Thoracic aorta endothelial cell (primary cell): Measurements from ENCODE around the gene SIX2.

GRCh38 chr2:43215870-43216324 lies 10.5 kb downstream of the ZFP36L2 start:
- CAGE, long polyA plus RNA, result no peak

DNA sequence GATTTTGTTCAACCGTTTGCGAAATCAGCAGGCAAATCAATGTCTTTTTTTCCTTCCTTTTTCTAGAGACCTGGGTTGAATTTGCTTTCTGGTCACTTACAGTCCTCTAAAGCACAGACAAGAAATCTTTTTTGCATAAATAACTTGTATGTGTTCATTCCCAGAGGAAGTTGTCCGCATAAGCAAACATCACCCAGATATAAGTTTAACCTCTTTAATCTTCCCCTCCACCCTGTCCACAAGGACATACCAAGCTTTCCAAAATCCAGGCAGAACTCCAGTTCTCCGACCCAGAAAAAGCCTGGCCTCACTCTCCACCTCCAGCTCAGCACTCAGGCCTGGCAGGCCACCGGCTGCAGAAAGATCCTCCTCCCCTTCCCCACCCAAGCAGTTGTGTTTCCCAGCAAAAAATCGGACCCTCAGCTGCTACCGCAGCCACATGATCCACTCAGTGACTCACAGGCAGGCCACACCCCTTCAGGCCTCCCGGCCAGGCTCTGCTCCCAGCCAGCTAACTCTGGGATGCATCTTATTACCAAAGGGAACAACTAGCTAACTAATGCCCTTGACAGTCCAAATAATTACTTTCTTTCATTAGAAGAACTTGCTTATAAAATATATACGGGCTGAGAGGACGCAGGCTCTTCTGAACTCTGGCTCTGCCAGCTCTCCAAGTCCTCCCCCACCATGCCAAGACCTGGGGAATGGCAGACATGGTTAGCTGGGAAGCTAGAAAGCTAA lies 4.6 kb downstream of the ZFP36L2 start:
- CAGE, long polyA plus RNA, result no peak

DNA sequence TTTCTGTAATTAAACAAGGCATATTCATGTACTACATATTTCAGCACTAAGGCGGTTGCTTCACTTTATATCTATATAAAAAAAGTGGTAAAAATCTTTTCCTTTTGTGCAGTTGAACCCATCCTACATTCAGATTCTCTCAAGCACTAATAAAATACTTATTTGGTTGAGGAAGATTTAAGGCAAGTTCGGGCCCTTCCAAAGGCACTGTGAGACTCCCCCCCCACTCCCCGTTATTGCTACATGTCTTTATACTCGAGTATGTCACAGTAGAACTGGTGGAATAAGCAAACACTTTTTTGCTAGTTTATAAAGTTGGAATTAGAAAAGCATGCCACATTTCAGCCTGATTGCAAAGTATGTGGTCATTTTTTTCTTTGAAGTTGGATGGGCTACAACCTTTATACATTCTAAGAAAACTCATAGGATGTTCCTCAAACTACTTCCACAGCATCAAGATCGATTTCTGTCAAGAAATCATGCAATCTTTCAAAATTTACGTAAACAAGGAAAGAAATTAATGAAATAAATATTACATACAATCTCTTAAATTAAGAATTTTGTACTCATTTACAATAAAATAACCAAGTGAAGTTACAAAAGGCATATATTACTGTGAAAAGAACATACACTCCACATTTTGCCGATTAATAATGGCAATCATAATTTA lies 3.6 kb downstream of the ZFP36L2 start:
- CAGE, long polyA plus RNA, result no peak

DNA sequence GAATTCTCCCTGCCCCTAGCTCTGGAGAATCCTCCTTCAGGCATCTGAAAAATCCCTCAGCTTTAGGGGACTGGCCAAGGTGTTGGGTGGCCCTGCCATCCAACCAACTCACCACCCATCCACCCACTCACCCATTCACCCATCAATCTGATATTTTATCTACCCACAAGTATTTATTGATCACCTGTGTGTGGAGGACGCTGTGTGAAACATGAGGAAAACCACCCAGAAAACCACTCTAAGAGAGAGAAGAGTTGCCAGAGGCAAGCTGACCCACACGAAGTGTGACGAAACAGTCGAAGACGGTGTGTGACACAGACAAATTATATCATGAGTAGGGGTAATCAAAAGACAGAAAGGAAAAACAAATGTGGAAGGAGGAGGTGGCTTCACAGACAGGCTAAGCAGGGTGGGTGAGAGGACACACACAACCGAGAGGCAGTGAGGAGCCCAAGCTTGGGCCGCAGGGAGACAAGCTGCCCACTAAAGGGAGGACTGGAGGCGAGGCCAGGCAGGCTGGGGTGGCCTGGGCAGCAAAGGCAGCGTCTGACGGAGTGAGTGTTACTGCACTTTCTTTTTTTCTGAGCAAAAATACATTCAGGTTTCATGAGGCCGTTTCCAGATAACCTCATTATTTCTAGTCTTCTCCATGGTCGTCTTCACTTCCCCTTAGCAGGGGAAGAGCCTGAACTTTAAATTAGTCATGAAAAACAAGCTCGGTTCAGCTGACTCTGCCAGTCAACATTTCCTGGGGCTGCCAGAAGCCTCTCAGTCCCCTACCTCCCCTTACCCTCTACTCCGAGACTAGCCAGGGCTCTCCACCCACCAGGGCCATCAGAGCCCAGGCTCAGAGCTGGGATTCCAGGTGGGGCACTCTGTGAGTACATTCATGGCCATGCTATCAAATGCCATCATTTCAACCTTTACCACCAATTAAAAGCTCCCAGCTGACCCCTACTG lies 13.6 kb upstream of the ZFP36L2 start:
- CAGE, long polyA plus RNA, result no peak

GRCh38 chr2:43273472-43274070 lies 47.2 kb upstream of the ZFP36L2 start:
- CAGE, long polyA plus RNA, result no peak

- CAGE, long polyA plus RNA, result no peak
Observed at GRCh38 chr2:43774660-43775215, 899 bp downstream of the DYNC2LI1 start.

DNA sequence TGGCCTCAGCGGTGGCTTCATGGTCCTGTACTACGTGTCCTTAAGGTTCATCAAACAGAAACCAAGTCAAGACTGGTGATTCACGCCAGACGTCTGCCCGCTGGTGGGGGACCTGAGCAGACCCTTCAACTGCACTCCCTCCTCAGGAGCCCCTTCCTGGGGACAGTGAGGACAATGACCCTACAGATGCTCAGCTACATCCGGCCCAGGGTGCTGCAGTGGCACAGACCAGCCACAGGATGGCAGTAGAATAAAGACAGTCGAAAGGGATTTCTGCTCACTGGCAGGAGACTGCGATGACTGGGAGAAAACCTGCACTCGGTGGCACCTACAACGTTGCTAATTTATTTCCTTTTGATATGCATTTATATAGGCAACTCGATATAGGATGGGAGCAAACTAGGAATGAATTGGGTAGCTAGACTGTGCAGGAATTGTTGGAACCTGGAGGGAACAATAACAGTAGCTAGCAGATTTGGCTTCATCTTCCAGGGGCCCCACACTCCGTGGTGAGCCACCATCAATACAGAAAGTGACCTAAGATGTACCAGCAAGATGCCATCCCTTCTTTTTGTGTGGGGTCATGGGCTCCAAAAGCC lies 39.2 kb downstream of the ABCG8 start:
- CAGE, long polyA plus RNA, result no peak

- CAGE, long polyA plus RNA, result no peak
Observed at GRCh38 chr2:44044131-44044743, 48.4 kb upstream of the LRPPRC start.

GRCh38 chr2:44060965-44061503 lies 65.2 kb upstream of the LRPPRC start:
- CAGE, long polyA plus RNA, result no peak

GRCh38 chr2:44181052-44181678 lies 12.5 kb downstream of the PPM1B start:
- CAGE, long polyA plus RNA, result no peak

DNA sequence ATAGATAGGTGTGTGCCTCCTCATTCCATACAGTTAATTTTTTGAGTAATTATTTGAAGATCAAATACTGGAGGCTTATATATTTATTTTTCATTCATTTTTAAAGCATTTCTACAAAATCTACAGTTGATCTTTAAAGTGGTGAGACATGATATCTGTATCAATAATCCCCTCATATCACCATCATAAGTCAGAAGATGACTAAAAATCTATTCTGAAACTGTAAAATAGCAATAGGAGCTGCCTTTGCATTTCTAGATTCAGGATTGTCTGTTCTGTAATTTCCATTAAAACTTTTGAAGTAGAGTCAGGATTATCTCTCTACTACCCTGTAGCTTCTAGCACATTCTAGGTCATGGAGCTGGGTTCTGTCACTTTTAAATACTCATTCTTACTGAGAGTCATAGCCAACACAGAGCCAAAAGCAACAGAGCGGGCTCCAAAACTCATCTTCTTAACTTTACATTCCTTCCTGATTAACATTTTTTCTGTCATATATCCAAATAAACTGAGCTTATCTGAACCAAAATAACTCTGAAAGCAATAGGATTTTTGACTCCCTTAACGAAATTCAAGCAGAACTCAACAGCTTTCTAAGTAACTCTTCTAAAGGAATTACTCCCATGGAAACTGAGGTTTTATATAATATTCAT lies 13.0 kb downstream of the PREPL start:
- CAGE, long polyA plus RNA, result no peak

- CAGE, long polyA plus RNA, result no peak
Observed at GRCh38 chr2:44354538-44355060, 6.7 kb downstream of the PREPL start.

DNA sequence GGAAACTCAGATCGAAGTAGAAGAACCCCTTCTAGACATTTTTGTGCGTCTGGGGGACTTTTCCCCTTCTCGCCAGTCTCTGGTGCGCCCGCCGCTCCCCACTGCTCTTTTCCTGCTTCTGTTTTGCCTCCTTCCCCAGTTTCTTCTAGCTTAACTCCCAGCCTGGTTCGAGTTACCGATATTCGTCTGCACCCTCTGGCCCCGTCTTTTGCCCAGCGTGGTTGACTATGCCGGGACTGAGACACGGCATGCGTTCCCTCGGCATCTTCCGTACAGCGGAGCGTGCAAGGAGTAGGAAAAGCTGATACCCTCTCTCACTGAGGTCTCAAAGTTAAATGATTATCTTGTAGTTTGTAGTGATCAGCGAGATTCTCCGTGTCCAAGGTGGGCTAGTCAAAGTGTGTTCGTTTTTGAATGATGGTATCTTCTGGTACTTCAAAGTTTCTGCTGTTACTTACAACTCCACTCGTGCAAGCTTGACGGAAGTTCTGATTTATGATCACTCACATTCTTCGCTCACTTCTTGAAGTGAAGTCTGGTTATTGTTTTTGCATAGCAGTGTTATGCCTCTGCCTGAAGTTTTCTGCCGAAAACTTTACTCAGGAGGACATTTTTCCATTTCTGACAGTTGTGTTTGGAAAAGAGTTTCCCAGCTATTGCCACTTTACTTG lies 760 bp downstream of the CAMKMT start:
- CAGE, long polyA plus RNA, result no peak

- CAGE, long polyA plus RNA, result no peak
Observed at GRCh38 chr2:44952019-44952641, 10.6 kb downstream of the SIX3 start.

GRCh38 chr2:45009311-45010563 lies at the start of gene SIX2:
Gene SIX2, minus strand, starts transcription at chr2:45009452.
- CAGE, long polyA plus RNA, result no peak

GRCh38 chr2:45211750-45212247 lies 202.5 kb upstream of the SIX2 start:
- CAGE, long polyA plus RNA, result no peak

DNA sequence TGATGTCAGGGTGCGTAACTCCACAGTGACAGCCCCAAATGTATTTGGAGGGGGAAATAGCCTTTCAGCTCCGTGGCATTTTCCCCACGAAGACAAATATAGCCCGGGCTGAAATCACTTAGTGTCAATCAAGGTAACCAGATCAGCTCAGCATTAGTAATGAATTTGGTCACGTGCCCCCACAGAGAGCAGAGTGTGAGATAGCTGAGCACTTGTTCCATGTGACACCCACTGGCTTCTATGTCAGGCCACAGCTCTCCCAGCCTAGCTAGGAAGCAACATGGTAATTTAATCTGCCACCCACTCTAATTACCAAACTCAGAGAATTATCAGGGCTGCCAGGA lies 233.2 kb upstream of the SIX2 start:
- CAGE, long polyA plus RNA, result no peak

GRCh38 chr2:45273527-45273731 lies 264.2 kb upstream of the SIX2 start:
- CAGE, long polyA plus RNA, result no peak

- CAGE, long polyA plus RNA, result no peak
Observed at GRCh38 chr2:45433189-45434000, 177.7 kb downstream of the SRBD1 start.

DNA sequence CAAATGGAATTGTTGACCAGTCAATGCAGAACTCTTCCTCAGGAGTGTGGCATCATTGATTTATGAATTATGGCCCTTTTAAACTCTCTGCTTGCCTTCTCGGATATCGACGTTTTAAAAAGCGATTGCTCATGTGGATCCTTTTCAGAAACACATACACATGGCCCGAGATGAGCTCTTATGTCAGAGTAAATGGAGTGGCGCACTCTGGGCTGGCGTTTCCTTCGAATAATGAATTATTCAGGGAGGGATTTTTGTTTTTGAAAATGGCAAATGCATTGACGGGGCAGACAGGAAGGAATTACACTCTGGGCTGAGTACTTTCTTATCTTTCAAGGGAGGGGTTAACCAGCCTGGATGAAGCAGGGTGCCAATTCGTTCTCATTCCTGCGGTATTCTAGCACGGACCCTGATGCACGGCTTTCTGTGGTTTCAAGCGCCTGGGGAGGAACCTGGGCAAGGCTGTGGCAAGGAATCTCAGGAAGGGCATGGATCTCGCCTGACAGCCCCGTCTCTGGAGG lies 142.7 kb downstream of the PRKCE start:
- CAGE, long polyA plus RNA, result no peak